Hair follicle dermal papilla cell (primary cell): ENCODE data around the genes IFNA17 and IFNA5.

GRCh38 chr9:19493288-19493844 lies 84.6 kb downstream of the ACER2 start:
- CAGE, long polyA plus RNA, result no peak

DNA sequence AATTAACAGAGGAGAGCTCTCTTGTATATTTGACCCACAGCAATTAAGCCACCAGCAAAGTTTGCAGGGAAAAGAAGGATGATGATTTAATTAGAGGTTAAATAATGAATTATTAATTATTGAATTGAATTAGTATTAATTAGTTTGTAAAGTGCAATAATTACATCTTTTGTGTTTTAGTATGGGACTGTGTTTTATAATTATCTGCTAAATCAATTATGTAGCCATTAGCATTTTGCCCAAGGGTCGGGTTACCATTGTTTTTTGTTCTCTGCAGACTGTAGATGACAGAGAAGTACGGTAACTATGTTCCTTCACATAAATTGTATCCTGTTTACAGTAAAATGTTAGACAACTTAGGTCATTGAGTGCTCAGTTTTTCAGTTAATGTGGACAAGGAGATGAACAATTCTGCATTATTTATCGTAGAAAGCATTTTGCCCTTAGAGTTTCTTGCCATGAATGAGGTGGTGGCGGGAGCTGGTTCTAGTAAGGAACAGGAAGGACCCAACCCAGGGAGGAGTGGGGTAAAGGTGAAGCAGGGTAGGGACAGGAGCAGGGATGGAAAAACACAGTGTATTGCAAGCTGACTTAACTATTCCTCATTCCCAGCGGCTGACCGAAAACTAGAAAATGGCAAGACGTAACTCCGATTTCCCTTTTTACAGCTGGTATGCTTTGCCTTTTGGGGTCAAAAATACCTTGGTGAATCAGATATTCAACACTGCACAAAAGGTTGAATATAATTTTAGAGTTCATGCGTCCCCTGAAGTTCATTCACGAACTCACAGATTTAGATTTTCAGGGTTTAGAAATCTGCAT lies 243.7 kb upstream of the SLC24A2 start:
- CAGE, long polyA plus RNA, result no peak

- CAGE, long polyA plus RNA, result no peak
Measured at GRCh38 chr9:20319771-20320356, 302.4 kb downstream of the MLLT3 start.

GRCh38 chr9:20541183-20541619 lies 81.1 kb downstream of the MLLT3 start:
- CAGE, long polyA plus RNA, result no peak

DNA sequence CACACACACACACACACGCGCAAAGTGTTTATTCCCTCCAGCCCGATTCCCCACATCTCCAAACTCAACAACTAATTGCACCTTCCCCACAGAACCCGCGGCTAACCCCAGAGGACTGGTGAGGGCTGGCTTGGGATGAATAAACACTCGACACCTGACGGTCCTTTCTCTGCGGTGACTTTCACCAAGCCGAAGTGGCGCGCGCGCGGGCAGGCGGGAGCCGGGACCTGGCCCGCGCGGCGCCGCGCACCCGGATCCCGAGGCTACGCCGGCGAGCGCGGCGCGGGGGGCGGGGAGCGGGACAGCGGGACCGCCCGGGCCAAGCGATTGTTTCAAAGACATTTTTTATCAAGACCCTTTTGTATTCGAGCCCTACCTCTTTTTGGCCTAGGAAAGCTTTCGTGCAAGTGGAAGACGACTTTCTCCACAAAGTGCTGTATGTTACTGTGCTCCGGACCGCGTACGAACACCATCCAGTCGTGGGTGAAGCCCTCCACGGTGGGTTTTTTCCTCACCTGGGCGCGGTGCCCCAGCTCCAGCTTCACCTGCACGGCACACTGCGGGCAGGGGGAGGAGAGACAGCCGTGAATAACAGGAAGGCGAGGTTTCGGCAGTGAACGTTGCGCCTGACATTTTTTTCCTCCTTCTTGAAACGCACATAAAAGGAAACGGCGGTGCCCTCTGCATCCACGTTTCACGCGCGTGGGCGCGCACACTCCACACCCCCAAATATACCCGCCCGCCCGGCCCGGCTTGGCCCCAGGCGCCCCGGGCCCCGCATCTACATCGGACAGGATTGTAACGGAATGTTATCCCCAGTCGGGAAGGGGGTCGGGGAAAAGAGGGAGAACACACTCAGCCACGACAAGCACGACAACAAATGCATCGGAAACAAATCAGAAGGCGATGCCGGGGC lies 1.8 kb downstream of the MLLT3 start:
- CAGE, long polyA plus RNA, result no peak

- CAGE, long polyA plus RNA, result no peak
Measured at GRCh38 chr9:21228007-21228460, at the start of gene IFNA17. TSS of gene IFNA17 (minus strand) at chr9:21228222.

DNA sequence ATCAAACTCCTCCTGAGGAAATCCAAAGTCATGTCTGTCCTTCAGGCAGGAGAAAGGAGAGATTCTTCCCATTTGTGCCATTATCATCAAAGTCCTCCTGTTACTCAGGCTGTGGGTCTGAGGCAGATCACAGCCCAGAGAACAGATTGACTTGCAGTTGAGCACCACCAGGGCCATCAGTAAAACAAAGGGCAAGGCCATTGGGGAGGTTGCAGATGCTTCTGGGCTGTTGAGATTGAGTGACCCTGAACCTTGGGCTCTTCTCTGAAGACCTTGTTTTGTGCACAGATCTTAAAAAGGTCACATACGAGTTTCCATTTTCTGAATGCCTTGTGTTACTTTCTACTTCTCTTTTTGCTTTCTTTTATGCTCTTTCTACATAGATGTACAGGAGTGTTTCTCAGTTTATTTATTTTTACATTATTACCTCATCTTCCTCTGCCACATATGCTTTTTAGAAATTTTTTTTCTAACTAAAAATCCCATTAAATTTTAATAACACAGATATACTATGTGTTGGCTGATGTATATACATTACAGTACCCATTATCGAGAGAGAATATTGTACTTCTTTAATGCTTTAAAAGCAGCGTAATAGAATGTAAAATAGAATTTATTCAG lies at the start of gene IFNA5:
Gene IFNA5, minus strand, starts transcription at position 258 of the 621 bp plus-strand sequence.
- CAGE, long polyA plus RNA, result no peak

DNA sequence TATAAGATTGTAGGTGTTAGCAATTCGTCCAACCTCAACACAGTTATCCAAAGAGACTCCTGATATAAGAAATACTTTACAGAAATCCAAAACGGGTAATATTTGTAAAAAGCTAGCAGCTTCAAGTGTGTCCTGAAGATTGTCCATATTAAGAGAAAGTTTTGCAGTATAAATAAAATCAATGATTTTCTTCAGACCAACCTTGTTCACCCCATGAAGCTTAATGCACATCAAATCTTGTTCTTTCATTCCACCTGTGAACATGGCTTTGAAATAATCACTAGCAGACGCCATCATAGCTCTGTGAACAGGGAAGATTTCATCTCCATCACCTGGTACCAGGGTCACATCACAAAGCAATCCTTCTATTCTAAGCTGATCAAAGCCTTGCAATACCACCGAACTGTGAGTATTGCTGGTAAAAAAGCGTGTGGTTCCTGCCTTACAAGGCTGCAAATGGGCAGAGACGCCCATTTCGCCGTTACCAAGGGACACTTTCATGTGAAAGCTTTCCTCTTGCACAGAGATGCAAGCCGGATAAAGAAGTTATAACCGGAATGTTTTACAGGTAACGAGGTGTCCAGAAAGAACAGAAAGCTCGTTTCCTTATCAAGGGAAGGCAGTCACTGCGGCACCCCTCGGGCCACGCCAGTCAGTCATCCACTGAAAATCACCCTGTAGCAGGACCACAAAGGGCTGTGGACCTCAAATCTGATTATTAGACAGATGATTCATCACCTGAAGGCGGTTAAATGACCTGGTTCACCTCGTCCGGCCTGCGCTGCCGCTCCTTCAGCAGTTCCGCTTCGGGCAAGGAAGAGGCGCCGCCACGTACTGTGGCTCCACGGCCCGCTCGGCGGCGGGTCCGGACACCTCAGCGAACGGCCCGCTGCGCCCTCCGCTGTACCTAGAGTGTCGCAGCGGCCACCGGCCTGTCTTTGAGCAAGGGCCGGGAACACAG lies 565 bp downstream of the KLHL9 start:
- CAGE, long polyA plus RNA, result no peak

DNA sequence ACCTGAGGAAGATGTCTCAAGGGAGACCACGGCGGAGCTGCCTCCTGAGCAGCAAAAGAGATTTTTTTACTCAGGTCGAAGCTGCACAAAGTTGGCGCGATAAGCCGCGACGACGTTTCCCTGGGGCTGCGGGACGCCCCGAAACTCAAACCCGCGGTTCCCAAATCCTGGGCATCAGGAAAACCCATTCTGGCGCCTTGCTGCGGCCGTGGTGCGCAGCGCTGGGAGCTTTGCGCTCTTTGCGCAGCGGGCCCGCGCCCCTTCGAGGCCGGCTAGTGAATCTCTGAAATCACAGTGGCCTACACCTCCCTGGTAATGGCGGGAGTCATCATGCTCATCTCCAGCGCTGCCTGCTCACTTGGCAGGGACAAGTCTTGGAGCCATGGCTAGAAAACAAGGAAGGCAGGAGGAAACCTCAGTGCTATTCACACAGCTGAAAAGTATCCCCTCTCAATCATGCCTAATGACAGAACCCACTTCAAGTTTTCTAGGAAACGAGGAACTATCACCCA lies 6.1 kb upstream of the IFNA8 start:
- CAGE, long polyA plus RNA, result no peak

GRCh38 chr9:21854417-21855477 lies 52.3 kb downstream of the MTAP start:
- CAGE, long polyA plus RNA, result no peak

- CAGE, long polyA plus RNA, result no peak
Measured at GRCh38 chr9:21994497-21994903, 14.6 kb downstream of the CDKN2B start.

GRCh38 chr9:22005050-22006206 lies 3.7 kb downstream of the CDKN2B start:
- CAGE, long polyA plus RNA, result no peak

GRCh38 chr9:22112799-22113222 lies 103.7 kb upstream of the CDKN2B start:
- CAGE, long polyA plus RNA, result no peak

- CAGE, long polyA plus RNA, result no peak
Measured at GRCh38 chr9:23822237-23823241, 3.5 kb downstream of the ELAVL2 start.

GRCh38 chr9:26925605-26926264 lies 21.3 kb downstream of the PLAA start:
- CAGE, long polyA plus RNA, result no peak

GRCh38 chr9:27109634-27109965 lies 575 bp downstream of the TEK start:
- CAGE, long polyA plus RNA, result no peak

- CAGE, long polyA plus RNA, result no peak
Measured at GRCh38 chr9:27192466-27192828, 83.4 kb downstream of the TEK start.

GRCh38 chr9:27303039-27303599 lies 6.2 kb upstream of the EQTN start:
- CAGE, long polyA plus RNA, result no peak

GRCh38 chr9:27476242-27476681 lies 47.8 kb upstream of the IFNK start:
- CAGE, long polyA plus RNA, result no peak

DNA sequence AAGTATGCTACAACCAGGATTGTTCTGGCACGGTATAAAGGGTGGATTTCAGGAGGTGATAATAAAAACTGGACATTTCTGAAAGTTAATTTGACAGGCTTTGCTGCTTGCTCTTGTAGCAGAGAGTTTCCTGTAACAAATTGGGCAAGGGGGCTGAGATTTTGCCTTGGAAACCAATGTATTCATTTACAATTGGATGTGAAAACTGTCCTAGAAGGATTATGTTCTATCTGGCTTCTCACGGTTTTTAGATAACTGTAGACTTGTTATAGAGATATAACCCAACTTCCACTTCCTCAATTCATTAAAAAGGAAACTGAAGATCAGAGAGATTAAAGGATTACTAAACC lies 129.8 kb upstream of the C9orf72 start:
- CAGE, long polyA plus RNA, result no peak